ENCODE results near the gene CDC42EP3.

GRCh38 chr2:36364807-36365457, 9.4 kb downstream of the CRIM1 start:
- PRO-cap, result no peak
- RAMPAGE, long total RNA, 2 experiments, result no peak in any of the 2 experiments

DNA sequence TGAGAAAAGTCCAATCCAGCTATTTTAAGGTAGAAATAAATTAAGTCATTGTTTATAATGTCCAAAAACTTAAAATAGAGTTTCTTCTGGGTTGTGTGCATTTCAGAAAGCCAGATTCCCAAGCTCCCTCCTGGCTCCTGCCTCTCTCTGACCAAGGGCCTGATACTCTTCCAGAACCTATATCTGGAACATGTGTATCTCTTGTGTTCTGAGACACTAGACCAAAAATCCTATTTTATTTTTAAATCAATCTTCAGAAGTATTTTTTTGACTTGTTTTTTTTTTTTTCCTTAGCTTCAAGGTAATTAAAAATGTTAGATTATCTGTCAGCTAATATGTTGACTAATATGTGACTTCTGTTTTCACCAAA, 93.2 kb downstream of the CRIM1 start:
- PRO-cap, result no peak
- RAMPAGE, long total RNA, 2 experiments, result no peak in any of the 2 experiments

DNA sequence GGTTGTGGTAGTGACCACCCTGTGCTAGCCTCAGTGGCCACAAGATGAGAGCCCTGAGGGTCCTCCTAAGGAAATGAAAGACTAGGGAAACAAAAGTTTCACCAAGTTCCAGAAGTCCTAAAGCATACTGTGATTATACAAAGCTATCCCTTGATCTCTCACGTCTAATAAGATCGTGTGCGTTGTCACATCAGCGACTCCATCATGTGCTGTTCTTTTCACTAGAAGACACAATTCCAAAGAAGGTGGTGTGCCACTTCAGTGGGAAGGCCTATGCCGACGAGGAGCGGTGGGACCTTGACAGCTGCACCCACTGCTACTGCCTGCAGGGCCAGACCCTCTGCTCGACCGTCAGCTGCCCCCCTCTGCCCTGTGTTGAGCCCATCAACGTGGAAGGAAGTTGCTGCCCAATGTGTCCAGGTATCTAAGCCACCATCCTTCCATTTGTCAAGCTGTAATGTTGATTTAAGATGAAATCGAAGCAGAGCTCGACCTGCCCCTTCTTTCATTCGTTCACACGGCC, 60.8 kb downstream of the FEZ2 start:
- PRO-cap, result no peak
- RAMPAGE, long total RNA, 2 experiments, result no peak in any of the 2 experiments

DNA sequence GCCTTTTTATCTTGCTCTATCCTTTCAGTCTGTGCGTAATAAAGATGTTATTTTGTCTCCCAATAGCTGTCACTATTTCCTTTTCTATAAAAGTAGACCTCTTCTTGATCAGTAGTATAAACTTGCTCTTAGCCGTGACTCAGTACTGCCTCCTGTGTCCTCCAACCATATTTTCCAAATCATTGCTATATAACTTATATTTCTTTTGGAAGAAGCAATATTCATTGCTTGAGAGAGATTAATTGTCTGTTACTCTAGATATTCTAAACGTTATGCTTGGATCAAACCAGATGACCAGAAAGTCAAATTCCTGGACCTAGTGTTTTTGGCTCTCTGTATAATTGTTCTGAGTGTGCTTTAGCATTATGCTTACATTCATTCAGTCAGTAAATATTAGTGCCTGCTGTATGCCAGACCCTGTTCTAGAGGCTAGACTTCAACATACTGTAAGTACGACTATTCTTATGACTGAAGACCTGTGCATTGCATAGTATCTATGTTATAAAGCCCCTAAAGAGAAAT, 52.9 kb downstream of the FEZ2 start:
- PRO-cap, result no peak
- RAMPAGE, long total RNA, 2 experiments, result no peak in any of the 2 experiments

GRCh38 chr2:36546796-36547305, 51.1 kb downstream of the FEZ2 start:
- PRO-cap, result no peak
- RAMPAGE, long total RNA, 2 experiments, result start-site peak on the plus strand in 2 of 2 experiments, at chr2:36547010-36547164 at its widest, 31 to 254 reads per replicate

GRCh38 chr2:36563448-36564255, 34.3 kb downstream of the FEZ2 start:
- PRO-cap, result no peak
- RAMPAGE, long total RNA, 2 experiments, result no peak in any of the 2 experiments

GRCh38 chr2:36667871-36668331, 28.6 kb upstream of the VIT start:
- PRO-cap, result no peak
- RAMPAGE, long total RNA, 2 experiments, result no peak in any of the 2 experiments

DNA sequence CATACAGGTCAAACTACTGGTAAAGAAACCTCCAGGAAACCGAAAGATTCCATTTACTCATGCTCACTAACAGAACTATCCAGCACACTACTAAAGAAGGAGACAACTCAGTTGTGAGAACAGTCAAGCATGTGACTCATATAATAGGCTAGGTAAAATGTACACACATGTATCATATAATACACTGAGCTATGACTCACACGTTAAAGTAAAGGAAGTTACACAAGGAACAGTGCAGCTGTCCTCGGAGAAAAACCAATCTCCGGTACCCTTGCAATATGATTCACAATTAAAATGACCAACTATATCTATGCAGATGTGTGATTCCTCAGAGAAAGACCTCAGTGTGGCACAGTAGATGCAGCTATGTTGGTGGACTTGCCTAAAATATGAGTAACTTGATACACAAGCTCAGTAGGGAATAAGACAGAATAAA, 76.5 kb downstream of the STRN start:
- PRO-cap, result no peak
- RAMPAGE, long total RNA, 2 experiments, result no peak in any of the 2 experiments

- PRO-cap, result no peak
- RAMPAGE, long total RNA, 2 experiments, result start-site peak on the minus strand in 1 of 2 experiments, at chr2:36899573-36899609 at its widest, 20 reads per replicate
These were observed 66.8 kb downstream of the STRN start for GRCh38 chr2:36899416-36899957.

- PRO-cap, result no peak
- RAMPAGE, long total RNA, 2 experiments, result no peak in any of the 2 experiments
These were observed 9.0 kb downstream of the EIF2AK2 start for GRCh38 chr2:37147574-37148295.

DNA sequence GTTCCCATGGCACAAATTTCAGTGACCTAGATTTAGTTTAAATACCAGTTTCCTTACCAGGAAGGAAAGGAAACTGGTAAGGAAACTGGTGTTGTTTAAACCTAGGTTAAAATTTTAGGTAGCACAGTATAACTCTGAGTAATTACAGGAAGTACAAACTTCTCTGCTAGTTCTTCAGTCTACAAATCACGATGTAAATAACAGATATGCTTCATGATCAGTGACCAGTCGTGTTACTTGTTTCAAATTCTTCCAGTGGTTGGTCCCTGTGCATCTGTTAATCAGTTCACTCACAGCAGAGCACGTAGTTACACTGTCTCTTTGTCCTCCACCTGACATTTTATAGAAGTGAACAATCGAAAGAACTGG, 7.2 kb downstream of the EIF2AK2 start:
- PRO-cap, result no peak
- RAMPAGE, long total RNA, 2 experiments, result no peak in any of the 2 experiments

GRCh38 chr2:37324841-37325572, 374 bp upstream of the PRKD3 start:
- PRO-cap, result bidirectional peak, plus-strand start at chr2:37324909, minus-strand start at chr2:37324785
- RAMPAGE, long total RNA, 2 experiments, result no peak in any of the 2 experiments

- PRO-cap, result no peak
- RAMPAGE, long total RNA, 2 experiments, result no peak in any of the 2 experiments
These were observed 46.0 kb downstream of the QPCT start for GRCh38 chr2:37390267-37391020.

GRCh38 chr2:37635424-37636203, 35.8 kb downstream of the CDC42EP3 start:
- PRO-cap, result no peak
- RAMPAGE, long total RNA, 2 experiments, result no peak in any of the 2 experiments

DNA sequence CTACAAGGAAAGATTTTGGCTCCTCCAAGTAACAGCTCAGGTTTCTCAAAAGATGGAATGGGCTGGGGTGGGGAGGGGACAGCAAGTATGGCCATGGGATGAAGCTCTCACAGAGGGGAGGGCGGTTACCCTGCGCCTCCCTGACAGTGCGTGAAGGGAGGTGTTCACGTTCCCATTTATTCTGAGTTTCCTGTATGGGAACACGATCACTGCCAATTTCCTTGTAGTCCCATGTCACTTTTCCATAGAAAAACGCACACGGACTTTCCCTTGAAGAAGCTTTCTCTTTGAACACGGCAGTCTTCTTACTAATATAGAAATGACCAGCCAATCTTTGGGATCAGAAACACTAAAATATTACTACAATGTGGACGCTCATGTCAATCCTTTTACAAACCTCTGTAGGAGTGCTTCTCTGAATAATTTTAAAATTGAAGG, 16.9 kb downstream of the CDC42EP3 start:
- PRO-cap, result no peak
- RAMPAGE, long total RNA, 2 experiments, result no peak in any of the 2 experiments

DNA sequence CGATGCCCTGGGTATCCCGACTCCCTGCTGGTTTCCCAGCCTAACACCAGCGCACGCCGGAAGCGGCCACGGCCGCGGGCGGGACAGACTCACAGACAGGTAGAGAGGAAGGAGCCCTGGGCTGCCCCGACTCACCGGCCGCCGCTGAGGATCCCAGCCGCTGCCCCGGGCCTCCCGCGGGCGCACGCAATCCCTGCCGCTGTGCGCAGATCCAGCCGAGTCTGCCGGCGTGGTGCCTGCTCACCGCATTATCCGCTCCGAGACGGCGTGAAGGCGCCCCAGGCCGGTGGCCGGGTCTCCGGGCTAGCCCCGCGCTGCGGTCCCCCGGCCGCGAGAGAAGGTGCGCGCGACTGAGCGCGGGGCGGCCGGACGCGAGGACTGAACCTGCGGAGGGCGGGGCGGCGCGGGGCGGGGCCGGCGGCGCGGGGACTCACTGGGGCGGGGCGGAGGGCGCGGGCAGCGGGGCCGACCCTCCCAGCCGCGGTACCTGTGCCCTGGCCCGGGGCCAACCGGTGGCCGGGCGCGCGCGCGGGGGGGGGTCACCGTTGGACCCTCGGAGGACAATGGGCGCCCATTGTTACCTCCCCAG, at the start of gene CDC42EP3:
Gene CDC42EP3, minus strand, starts transcription at position 352 of the 589 bp plus-strand sequence.
- PRO-cap, result bidirectional peak, plus-strand start at position 433 of the sequence, minus-strand start at position 380 of the sequence
- RAMPAGE, long total RNA, 2 experiments, result no peak in any of the 2 experiments

- PRO-cap, result no peak
- RAMPAGE, long total RNA, 2 experiments, result no peak in any of the 2 experiments
These were observed 9.5 kb downstream of the CYP1B1 start for GRCh38 chr2:38066472-38066788.

- PRO-cap, result no peak
- RAMPAGE, long total RNA, 2 experiments, result no peak in any of the 2 experiments
These were observed 70.0 kb upstream of the ATL2 start for GRCh38 chr2:38446922-38447671.

DNA sequence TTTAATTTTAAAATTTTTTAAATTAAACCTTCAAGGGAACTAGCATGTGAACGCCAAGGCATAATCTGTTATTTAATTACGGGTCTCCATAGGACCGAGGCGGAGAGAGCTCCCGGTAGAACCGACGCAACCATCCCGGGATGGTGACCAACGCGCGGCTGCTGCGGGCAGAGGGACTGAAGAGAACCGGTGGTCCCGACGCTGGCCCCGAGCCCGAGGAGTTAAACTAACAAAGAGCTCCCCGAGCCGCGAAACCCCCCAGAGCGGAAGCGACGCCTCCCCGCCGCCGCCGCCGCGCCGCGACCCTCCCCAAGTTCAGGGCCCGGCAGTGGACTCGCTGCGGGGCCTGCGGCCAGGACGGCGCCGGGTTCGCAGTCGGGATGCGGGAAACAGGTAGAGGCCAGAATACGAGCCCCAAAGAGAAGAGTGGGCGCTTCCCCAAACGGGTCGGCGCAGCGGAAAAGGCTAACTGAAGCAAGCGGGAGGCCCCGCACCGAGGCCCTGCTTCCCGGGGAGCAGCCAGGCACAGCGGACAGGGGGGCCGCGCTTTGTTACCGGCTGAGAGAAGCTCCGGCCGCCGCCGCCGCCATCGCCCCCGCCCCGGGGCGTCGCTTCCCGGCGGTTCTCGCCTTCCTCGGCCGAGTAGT, 722 bp downstream of the HNRNPLL start:
- PRO-cap, result unidirectional peak, plus-strand start at position 133 of the sequence
- RAMPAGE, long total RNA, 2 experiments, result no peak in any of the 2 experiments

DNA sequence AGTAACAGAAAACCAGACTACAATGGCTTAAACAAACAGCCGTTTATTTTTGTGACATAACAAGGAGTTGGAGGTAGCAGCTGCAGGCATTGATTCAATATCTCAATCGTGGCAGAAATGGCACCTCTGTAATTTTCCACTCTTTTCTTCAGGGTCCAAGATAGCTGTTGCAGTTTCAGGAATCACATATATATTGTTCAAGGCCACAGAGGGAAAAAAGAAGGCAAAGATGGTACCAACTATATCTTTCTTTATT, 17.7 kb upstream of the HNRNPLL start:
- PRO-cap, result no peak
- RAMPAGE, long total RNA, 2 experiments, result no peak in any of the 2 experiments